SK-MEL-5 (cell line): ENCODE data around the gene PABIR1.

GRCh38 chr9:68749317-68750099 is 30.4 kb upstream of the PABIR1 start:
RAMPAGE:
- cytosol, long total RNA: no peak
- long total RNA: no peak
- nucleus, long total RNA: no peak

GRCh38 chr9:68779847-68780690 is at the start of gene PABIR1:
Gene PABIR1, plus strand, starts transcription at chr9:68780065.
RAMPAGE:
- cytosol, long total RNA: start-site peak on the plus strand at chr9:68780031-68780066, 110 and 56 reads in 2 replicates
- long total RNA: no peak
- nucleus, long total RNA: start-site peak on the plus strand at chr9:68780035-68780064, 52 and 22 reads in 2 replicates

GRCh38 chr9:68895767-68896669 is 116.2 kb downstream of the PABIR1 start:
RAMPAGE:
- cytosol, long total RNA: no peak
- long total RNA: no peak
- nucleus, long total RNA: no peak

RAMPAGE:
- cytosol, long total RNA: no peak
- long total RNA: no peak
- nucleus, long total RNA: no peak
Observed at GRCh38 chr9:68942113-68942446, 71.8 kb downstream of the PRKACG start.

DNA sequence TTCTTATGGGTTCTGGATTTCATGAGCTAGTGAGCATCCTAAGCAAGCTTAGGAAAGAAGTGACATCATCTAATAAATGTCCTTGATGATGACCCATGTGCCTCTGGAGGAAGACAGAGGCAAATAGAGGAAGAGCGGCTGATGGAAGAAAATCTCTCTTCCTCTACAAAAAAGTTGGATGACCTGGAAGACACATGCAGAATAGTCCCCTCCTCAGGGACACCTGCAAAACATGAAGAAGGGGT is 149.5 kb downstream of the APBA1 start:
RAMPAGE:
- cytosol, long total RNA: no peak
- long total RNA: no peak
- nucleus, long total RNA: no peak

GRCh38 chr9:69805713-69806077 is 14.9 kb upstream of the CFAP95 start:
RAMPAGE:
- cytosol, long total RNA: no peak
- long total RNA: no peak
- nucleus, long total RNA: no peak

DNA sequence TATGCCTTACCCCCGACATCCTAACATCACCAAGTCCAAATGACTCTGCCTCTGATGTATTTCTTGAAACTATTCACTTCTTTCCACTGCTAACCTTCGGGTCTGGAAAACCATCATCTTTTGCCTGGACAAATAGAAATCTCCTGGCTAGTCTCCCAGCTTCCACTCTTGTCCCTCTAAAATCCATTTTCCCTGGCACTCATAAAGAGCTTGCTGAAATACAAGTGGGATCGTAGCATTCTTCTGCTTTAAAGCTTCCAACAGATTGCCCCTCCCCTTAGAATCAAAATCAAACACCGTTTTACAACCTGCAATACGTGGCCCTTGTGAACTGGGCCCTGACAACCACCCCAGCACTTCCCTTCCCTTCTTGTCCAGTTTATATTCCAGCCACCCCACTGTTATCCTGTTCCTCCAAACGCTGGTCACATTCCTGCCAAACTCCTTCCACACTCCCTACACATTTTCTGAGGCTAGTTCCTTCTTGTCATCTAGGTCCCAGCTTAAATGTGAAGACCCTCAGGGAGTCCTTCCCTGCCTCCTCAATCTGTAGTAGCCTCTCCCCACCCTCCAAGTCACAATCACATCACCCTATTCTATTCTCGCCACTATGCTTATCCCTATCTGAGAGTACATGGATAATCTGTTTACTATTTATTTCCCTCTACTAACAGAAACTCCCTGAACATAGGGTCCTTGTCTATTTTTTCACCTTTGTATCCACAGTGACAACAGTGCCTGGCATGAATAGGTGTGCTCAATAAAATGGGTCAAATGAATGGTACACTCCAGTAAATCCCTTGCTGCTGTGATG is 31.2 kb downstream of the KLF9 start:
RAMPAGE:
- cytosol, long total RNA: no peak
- long total RNA: no peak
- nucleus, long total RNA: no peak

GRCh38 chr9:70389320-70390134 is 24.9 kb downstream of the KLF9 start:
RAMPAGE:
- cytosol, long total RNA: no peak
- long total RNA: no peak
- nucleus, long total RNA: no peak

DNA sequence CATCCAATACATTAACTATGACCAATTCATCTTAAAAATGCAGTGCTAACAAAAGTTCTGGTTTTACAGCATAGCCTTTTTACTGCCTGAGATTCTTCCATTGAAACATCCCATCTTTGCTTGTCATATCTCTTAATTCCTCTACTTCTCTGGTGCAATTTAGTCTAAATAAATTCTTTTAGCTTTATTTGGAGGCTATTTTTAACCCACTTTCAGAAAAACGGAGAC is 179 bp upstream of the KLF9 start:
RAMPAGE:
- cytosol, long total RNA: no peak
- long total RNA: no peak
- nucleus, long total RNA: no peak

GRCh38 chr9:70479685-70480164 is 65.3 kb upstream of the KLF9 start:
RAMPAGE:
- cytosol, long total RNA: no peak
- long total RNA: no peak
- nucleus, long total RNA: no peak

DNA sequence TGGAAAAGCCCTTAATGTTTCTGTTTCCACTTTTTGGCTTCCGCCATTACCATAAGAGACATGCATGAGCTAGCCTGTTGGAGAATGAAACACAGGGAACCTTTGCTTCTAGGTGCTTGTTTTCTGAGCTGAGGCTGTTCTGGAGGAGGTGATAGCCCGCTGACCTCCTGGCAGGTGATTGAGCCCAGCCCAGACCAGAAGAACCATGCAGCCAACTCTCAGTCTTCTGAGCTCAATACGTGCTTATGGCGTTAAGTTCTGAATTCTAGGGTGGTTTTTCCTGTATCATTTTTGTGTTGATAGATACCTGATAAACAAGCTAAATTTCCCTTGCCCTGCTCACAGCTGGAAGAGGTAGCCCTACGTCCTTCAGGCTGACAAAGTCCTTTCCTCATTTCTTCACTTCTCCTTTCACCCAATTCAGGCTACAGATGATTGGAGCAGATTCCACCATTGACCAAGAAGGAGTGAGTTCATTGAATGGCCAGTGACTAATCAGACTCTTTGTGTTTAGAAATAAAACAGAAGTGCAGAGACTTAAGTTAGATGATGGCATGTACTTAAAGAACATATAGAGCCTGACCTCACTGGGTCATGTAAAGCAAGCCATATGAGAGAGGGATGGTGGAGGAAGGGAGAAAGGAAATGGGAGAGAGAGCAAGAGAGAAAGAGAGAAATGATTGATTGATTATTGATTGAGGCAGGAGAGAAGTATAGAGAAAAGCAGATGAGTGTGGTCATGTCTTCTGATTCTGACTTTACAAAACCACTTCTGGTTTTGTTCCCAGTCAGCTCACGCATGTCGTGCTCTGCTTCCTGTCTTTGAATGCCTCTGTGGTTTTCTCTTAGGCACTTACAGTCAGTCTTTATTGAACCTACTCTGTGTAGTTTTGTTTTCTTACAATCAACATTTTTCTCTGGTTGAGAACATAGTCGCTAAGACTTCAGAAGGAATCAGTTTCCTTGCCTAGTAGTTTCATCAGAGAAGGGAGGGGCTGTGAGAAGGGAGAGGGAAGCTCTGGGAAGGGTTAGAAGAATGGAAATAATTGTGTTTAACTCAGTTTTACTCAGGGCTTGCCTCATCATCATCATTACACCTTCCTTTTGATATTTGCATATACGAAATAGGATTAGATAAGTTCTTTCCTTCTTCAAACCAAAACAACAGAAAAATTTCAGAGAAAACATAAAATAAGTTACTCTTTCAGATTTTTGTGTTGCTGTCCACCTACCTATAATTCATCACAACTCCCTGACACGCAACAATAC is 149.1 kb upstream of the KLF9 start:
RAMPAGE:
- cytosol, long total RNA: no peak
- long total RNA: no peak
- nucleus, long total RNA: no peak

GRCh38 chr9:70585094-70585356 is 170.6 kb upstream of the KLF9 start:
RAMPAGE:
- cytosol, long total RNA: no peak
- long total RNA: no peak
- nucleus, long total RNA: no peak

GRCh38 chr9:70601377-70601994 is 187.0 kb upstream of the KLF9 start:
RAMPAGE:
- cytosol, long total RNA: start-site peak on the plus strand at chr9:70601843-70601959, 383 and 233 reads in 2 replicates
- long total RNA: start-site peak on the plus strand at chr9:70601882-70601929, 68 and 88 reads in 2 replicates
- nucleus, long total RNA: start-site peak on the plus strand at chr9:70601840-70602037, 610 and 289 reads in 2 replicates

GRCh38 chr9:71630431-71630995 is 137.8 kb downstream of the CEMIP2 start:
RAMPAGE:
- cytosol, long total RNA: no peak
- long total RNA: no peak
- nucleus, long total RNA: no peak

RAMPAGE:
- cytosol, long total RNA: no peak
- long total RNA: no peak
- nucleus, long total RNA: no peak
Observed at GRCh38 chr9:71697260-71697611, 71.1 kb downstream of the CEMIP2 start.

GRCh38 chr9:71763069-71763343 is 5.3 kb downstream of the CEMIP2 start:
RAMPAGE:
- cytosol, long total RNA: no peak
- long total RNA: no peak
- nucleus, long total RNA: no peak

GRCh38 chr9:71765418-71766154 is 2.7 kb downstream of the CEMIP2 start:
RAMPAGE:
- cytosol, long total RNA: no peak
- long total RNA: no peak
- nucleus, long total RNA: no peak

DNA sequence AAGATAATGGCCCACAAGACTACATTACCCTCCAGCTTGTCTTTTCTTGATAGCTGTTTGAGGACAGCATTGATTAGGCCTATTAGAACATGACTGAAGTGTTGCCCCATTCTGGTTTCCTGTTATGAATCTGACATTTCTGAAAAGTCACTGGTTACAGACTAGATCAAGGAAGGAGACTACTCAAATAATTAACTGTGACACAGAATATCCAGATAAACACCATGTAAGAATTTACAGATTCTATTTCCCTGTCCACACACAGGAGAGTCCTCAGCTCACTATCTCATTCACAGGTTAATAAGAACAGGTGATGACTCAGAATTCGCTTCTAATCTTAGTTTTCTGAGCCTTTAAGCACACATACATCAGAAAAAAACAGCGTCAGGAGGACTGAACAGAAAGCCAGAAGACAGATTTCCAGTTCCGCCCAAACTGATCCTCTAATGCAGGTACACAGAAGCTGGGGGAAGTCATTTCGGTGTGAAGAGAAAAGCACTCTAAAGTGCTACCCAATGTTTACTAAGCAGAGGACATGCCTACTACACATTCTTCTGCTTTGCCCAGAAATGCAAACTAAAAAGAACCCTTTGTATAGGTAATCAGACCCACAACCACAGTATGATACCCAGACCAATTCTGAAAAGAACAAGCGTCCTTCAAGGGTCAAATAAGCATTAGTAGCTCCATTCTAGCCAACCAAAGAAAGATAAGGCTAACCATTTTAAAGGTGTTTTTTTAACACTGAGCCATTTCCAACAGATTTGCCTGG is 1.7 kb downstream of the CEMIP2 start:
RAMPAGE:
- cytosol, long total RNA: no peak
- long total RNA: no peak
- nucleus, long total RNA: no peak

GRCh38 chr9:71793491-71794308 is 25.4 kb upstream of the CEMIP2 start:
RAMPAGE:
- cytosol, long total RNA: no peak
- long total RNA: no peak
- nucleus, long total RNA: no peak

DNA sequence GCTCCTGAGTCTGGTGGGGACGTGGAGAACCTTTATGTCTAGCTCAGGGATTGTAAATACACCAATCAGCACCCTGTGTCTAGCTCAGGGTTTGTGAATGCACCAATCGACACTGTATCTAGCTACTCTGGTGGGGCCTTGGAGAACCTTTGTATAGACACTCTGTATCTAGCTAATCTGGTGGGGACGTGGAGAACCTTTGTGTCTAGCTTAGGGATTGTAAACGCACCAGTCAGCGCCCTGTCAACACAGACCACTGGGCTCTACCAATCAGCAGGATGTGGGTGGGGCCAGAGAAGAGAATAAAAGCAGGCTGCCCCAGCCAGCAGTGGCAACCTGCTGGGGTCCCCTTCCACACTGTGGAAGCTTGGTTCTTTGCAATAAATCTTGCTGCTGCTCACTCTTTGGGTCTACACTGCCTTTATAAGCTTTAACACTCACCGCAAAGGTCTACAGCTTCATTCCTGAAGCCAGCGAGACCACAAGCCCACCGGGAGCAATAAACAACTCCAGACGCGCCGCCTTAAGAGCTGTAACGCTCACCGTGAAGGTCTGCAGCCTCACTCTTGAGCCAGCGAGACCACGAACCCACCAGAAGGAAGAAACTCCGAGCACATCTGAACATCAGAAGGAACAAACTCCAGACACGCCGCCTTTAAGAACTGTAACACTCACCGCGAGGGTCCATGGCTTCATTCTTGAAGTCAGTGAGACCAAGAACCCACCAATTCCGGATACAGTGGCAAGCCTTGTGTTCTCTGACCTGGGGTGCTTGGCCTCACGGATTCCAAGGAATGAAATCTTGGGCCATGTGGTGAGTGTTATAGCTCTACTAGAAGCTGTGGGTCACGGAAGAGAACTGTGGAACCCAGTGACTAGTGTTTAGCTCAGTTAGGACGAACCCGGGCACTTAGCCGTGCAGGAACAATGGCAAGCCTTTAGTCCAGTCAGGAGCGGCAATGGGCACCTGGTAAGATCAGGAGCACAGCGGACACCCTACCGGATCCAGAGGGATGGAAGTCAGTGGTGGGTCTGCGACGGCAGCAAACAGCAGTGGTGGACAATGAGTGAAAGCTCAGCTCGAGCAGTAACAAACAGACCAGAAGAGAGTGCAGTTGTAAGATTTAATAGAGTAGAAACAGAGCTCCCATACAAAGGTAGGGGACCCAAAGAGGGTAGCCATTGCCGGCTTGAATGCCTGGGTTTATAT is 53.0 kb downstream of the C9orf85 start:
RAMPAGE:
- cytosol, long total RNA: no peak
- long total RNA: no peak
- nucleus, long total RNA: no peak